Psoas muscle (tissue), 2 donors: ENCODE results near the gene ITPR1.

GRCh38 chr3:3798365-3799030 lies 733 bp upstream of the LRRN1 start:
- PRO-cap, 2 experiments = peak in 2 of 2 experiments; most common plus-strand start chr3:3798905 (in 2); most common minus-strand start chr3:3798929 (in 1)

DNA sequence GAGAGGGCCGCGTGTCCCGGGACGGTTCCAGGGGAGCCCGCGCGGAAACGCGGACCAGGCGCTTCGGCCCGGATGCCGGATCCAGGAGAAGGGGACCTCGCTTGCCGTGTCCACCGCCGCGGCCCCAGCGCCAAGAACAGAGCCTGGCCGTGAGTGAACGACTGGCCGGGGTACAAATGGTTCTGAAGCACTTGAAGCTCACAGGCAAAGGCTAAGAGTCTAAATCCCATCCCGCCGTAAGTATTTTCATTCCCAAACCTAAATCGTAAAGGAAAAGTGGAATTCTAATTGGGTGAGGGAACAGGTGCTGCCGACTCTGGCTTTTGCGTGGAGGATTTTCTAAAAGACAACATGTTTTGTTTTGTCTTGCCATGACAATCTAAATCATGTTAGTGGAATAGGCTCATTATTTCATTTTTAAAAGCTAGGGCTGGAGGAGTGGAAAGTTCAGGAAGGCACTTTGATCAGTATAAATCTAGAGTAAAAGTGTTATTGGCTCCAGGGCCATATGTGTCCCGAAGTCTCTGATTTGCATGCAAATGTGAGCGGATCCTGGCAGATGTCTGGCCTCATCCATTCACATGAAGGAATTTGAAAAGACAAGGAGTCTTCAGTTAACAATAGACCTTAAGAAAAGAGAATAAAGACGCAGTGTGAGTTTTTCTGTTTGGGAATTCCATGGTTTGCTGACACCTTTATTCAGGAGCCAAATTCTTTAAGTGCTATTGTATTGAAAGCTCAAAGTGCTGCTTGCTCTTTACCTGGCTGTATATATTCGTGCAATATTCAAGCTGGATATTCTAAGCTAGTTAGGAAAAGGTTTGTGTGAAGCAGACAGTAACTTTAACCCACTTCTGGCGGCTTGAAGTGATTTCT lies 2.0 kb downstream of the LRRN1 start:
- PRO-cap, 2 experiments = no peak in any of the 2 experiments

DNA sequence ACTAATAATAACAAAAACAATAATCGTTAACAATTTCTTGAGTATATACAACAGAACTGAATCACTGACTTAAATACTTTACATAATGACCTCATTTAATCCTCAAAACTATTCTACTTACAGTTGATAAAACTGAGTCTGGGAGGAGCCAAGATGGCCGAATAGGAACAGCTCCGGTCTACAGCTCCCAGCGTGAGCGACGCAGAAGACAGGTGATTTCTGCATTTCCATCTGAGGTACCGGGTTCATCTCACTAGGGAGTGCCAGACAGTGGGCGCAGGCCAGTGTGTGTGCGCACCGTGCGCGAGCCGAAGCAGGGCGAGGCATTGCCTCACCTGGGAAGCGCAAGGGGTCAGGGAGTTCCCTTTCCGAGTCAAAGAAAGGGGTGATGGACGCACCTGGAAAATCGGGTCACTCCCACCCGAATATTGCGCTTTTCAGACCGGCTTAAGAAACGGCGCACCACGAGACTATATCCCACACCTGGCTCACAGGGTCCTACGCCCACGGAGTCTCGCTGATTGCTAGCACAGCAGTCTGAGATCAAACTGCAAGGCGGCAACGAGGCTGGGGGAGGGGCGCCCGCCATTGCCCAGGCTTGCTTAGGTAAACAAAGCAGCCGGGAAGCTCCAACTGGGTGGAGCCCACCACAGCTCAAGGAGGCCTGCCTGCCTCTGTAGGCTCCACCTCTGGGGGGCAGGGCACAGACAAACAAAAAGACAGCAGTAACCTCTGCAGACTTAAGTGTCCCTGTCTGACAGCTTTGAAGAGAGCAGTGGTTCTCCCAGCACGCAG lies 163.9 kb downstream of the LRRN1 start:
- PRO-cap, 2 experiments = no peak in any of the 2 experiments

GRCh38 chr3:4340975-4341419 lies 37.8 kb downstream of the SETMAR start:
- PRO-cap, 2 experiments = no peak in any of the 2 experiments

- PRO-cap, 2 experiments = peak in 2 of 2 experiments; most common plus-strand start chr3:4493348 (in 1); most common minus-strand start chr3:4493180 (in 2)
Measured at GRCh38 chr3:4492629-4493644, at the start of gene ITPR1. Gene ITPR1, plus strand, starts transcription at chr3:4493348.

DNA sequence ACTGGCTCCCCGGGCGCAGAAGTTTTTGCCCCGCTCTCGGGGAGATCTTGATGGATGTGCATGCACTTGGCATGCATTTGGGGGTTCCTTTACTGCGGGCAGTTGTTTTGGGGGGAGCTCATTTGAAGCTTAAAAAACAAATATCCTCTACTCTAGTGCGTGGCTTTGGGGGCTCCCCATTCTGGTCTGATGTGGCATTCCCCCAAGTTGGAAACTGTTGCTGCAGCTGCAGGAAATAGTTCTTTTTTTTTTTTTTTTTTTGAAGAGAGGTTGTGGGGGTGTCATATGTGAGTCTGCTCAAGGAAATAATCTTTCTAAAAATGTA lies 459 bp downstream of the ITPR1 start:
- PRO-cap, 2 experiments = no peak in any of the 2 experiments

DNA sequence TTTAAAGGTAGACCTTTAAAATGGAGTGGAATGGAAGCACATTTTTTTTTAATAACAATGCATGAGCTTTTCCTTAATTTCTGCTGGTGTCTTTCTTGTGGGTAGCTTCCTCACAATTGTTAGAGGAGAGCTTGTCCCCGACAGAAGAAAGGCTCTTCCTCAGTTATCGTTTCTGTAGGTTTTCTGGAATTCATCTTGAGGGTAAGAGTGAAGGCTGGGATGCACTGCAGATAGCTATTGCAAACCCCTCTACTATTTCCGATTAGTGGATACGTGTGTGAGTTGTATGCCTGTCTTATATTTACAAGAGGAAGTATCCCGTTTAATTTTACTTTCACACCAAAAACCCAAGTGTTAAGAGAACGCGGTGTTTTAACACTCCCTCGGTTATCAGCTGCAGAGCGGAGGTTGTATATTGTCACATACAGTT lies 230.8 kb upstream of the BHLHE40 start:
- PRO-cap, 2 experiments = no peak in any of the 2 experiments

DNA sequence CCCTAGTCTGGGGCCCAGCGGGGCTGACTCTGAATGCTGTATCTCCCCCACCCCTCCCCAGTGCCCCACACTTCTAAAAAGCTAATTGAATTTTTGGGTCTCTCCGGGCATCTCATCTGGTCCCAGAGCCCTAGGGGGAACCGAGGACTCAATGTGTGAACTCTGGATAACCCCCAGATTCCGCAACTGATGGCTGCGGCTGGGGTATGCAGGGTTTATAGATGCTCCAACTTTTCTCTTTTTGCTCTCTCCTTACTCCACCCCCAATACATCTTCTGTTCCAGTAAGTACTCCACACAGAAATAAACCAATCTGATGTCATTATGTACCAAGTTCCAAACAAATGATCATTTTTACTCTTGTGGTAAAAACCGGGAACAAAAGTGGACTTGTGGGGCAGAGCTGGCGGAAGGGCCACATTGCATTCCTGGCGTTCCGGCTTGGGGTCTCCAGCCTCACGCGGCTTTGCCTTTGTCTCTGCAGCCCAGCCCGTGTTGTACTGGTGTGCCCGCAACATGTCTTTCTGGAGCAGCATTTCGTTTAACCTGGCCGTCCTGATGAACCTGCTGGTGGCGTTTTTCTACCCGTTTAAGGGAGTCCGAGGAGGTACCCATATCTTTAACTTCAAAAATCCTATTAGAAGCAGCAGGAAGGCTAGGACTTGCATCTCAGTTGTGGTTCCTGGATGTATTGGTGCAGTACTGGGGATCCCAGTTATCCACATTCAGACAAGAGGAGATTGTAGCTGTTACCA lies 184.5 kb upstream of the BHLHE40 start:
- PRO-cap, 2 experiments = no peak in any of the 2 experiments

DNA sequence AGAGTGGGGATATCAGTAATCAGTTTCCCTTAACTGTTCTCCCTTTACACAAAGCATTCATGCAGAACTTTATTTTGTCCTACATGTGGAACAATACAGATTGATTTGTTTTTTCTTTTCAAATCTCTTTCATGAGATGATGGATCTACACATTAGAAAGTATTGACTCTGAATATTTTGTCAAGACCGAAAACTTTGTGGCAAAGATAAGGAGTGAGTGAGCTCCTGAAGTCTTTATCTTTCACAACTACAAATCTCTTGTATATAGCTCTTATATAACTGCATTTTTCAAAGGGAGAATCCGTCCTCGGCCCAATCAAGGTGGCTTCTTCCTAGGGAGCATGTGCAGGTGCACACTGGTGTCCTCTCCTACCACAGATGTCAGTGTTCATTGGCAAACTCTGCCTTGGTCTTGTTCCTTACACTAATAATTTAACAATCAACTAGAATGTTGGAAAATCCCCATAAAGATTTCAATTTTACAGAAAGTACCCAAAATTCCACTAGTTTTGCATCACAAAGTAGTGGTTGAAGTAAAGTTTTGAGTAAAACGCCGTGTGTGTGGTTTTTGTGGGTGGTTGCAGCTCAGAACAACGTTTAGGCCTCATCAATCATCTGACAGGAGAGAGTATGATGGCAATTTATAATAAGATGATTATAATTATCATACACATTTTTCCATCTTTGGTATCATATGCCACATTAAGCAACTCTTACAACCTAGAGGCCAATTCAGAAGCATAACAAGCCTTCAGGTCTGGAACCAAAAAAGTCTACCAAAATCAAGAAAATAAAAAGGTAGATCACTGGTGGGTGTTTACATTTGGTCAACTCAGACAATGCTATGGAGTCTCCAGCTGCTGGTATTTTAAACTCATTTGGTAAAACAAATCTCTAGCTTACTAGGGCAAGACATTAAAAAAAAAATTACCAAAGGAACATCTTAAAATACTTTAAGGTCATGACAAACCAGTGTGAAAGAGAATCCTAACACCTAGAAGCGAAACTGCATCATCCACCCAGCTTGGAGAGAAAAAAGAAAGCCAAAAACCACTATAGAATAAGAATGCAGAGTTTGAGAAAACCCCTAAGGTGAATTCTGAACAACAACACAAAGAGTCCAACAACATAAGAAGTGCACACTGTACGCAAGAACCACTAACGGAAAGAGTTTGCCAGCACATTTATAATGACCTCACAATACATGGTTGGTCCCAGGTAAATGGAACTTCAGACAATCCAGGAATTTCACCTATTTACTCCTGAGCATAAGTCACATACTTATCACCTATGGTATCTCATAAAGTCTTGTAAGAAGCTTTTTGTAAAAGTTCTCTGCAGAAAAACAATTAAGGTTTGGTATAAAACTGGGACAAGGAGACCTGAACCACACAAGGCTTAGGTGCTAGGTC lies 128.8 kb upstream of the BHLHE40 start:
- PRO-cap, 2 experiments = no peak in any of the 2 experiments

DNA sequence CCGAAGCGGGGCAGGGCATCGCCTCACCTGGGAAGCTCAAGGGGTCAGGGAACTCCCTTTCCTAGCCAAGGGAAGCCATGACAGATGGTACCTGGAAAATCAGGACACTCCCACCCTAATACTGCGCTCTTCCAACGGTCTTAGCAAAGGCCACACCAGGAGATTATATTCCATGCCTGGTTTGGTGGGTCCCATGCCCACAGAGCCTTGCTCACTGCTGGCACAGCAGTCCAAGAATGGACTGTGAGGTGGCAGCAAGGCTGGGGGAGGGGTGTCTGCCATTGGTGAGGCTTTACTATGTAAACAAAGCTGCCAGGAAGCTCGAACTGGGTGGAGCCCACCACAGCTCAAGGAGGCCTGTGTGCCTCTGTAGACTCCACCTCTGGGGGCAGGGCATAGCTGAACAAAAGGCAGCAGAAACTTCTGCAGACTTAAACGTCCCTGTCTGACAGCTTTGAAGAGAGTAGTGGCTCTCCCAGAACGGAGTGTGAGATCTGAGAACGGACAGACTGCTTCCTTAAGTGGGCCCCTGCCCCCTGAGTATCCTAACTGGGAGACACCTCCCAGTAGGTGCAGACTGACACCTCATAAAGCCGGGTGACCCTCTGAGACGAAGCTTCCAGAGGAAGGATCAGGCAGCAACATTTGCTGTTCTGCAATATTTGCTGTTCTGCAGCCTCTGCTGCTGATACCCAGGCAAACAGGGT lies 13.2 kb upstream of the BHLHE40 start:
- PRO-cap, 2 experiments = no peak in any of the 2 experiments

DNA sequence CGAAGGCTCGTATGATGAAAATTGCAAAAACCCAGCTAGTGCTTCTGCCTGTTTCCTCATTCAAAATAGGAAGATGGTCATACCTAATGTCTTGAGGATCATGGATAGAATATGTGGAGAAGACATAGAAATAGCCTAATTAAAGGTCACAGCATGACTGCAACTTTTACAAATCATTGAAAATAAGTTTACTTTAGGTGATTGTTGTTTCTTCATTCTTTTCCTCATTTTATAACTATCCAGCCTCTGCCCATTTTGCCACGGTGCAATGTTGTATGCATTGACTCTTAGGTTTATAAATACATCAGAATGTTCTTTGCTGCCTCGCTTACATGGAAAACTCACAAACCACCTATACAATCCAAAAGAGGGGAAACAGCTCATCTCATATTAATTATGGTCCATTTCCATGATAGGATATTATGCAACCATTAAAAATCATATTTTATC lies 3.0 kb downstream of the BHLHE40 start:
- PRO-cap, 2 experiments = peak in 1 of 2 experiments; most common plus-strand start position 91 of the sequence (in 1)

DNA sequence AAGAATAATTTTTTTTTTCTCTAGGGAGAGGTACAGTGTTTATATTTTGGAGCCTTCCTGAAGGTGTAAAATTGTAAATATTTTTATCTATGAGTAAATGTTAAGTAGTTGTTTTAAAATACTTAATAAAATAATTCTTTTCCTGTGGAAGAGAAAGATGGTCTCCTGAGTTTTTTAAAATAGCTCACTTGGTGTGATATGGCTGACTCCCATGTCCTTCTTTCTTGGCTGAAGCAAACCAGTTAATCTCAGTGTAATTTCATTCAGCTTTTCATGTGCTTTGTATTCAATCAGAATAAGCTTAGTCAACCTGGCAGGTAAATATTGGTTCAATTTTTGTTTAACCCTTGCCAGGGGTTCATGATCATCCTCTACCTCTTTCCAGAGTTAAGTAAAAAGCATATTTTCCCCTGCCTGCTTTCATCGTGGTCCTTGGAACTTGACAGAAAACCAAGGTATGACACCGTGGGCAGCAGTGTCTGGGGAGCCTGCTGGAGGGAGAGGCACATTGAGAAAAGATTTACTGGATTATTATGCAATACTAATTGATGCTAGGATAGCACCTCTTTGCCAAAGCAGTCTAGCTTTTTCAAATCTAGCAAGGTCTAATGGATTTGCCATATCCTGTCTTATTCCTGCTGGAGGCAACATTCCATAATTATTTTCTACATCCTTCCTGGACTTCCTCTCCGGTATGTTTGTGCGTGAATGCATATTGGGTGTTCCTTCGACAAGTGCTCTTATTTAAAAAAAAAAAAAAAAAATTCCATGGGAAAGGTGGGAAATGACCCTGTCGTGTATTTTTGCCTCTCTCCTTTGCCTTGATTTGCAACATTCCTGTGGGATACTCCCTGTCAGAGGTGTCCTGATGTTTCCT lies 6.0 kb downstream of the BHLHE40 start:
- PRO-cap, 2 experiments = peak in 1 of 2 experiments; most common plus-strand start position 660 of the sequence (in 1); most common minus-strand start position 452 of the sequence (in 1)

DNA sequence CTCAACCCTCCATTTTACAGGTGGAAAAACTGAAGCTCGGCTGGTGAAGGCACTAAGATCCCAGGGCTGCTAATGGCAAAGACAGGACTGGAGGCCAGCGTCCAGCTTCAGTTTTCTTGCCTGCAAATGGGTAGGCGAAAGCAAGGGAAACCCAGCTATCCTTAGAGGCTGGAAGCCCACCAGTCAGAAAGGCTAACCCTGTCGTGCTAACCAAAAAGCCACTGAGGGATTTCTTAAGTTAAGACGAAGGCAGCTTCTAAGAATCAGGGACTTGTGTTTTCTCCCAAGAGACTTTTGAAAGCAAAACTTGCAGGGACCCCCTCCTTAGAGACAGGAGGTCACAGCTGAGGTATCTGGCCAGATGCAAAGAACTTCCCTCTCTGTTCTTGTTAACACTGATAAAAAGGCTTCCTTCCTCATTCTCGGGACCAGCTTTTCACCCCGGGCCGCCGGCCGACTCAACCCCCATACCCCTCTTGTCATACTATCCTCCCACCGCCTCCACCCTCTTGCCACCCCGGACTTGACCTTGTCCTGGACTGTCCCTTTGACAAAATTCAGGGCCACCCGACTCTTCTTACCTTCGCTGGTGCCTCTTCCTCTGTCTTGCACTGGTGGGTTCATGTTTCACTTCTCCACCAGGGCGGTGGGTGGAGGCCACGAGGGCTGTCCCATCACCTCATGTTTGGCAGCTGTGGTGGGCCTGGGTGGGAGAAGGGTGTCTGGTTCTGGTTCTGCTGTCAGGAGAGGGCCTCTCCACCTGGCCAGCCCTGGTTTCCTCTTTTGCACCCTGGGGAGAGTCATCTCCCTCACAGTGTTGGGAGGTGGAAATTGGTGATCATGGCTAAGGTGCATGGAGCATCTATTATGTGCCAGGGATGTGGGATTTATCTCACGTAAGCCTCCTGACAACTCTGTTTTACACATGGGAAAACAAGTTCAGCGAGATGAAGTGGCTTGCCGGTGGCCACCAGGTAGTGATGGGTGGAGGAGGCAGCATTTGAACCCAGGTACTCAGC lies 32.4 kb downstream of the BHLHE40 start:
- PRO-cap, 2 experiments = no peak in any of the 2 experiments

DNA sequence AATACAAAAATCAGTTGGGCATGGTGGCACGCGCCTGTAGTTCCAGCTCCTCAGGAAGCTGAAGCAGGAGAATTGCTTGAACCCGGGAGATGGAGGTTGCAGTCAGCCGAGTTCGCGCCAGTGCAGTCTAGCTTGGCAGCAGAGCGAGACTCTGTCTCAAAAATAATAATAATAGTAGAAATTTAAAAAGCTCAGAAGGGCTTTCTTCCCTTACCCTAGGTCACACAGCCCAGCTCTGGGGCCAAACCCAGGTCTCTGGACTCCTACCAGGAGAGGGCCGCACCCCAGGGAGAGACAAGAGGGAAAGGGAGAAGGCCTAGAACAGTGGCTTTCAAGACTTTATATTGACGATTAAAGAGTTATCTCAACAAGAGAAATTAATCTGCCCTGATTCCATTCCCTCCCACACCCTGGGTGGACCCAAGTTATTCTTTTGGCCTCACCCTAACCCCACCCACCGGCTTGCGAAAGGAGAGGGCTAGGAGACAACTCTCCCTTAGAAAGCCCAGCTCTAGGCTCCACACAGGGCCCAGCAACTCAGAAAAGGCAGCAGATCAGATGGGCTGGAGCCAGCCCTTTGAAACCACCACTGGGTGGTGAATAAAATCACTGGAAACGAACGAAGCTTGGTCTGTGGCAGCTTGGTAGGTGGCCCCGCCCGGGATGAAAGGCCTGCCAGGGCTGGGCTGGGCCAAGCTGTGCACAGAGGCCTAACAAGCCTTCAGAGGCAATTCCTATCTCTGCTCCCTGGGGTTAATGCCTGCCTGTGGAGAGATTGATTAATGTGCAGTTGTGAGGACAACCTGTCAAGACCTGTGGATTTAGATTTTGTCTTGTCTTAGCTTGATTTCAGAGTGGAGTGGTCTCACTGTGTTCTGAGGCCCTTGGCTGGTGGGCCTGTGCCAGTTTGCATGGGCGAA lies 38.6 kb downstream of the BHLHE40 start:
- PRO-cap, 2 experiments = no peak in any of the 2 experiments

GRCh38 chr3:5199202-5200021 lies 11.9 kb downstream of the EDEM1 start:
- PRO-cap, 2 experiments = no peak in any of the 2 experiments

DNA sequence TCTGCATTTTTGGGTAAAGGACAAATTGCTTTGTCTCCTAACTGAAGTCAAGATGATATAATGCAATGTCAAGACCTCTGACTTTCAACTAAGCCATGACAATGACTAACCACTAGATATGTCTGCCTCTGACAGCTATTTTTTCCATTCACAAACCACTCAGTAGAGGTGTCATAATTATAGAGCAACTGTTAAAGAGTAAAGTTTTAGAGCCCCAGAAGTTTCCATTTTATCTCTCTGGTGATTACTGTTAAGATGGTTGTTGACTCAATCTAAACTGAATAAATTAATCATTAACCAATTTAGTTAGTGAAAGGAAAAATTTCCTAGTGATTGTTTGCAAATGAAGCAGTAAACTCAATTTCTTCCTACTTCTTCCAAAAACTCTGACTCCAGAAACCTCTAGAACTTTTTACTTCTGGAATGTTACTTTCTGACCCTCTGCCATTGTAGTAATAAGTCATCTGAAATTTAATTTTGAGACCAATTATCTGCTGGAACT lies 779.9 kb downstream of the GRM7 start:
- PRO-cap, 2 experiments = no peak in any of the 2 experiments

DNA sequence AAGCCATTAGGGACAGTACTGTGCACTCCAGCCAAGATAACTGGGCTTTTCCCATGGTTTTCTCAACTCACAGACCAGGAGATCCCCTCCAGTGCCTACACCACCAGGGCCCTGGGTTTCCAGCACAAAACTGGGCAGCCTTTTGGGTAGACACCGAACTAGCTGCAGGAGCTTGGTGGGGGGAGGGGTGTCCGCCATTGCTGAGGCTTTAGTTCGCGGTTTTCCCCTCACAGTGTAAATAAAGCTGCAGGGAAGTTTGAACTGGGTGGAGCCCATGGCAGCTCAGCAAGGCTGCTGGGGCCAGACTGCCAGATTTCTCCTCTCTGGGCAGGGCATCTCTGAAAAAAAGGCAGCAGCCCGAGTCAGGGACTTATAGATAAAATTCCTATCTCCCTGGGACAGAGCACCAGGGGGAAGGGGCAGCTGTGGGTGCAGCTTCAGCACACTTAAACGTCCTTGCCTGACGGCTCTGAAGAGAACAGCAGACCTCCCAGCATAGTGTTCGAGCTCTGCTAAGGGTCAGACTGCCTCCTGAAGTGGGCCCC lies 129.5 kb upstream of the LMCD1 start:
- PRO-cap, 2 experiments = no peak in any of the 2 experiments

GRCh38 chr3:8416932-8417295 lies 84.7 kb upstream of the LMCD1 start:
- PRO-cap, 2 experiments = no peak in any of the 2 experiments

- PRO-cap, 2 experiments = no peak in any of the 2 experiments
Measured at GRCh38 chr3:8437013-8437382, 64.6 kb upstream of the LMCD1 start.

- PRO-cap, 2 experiments = no peak in any of the 2 experiments
Measured at GRCh38 chr3:8492907-8493775, 8.5 kb upstream of the LMCD1 start.